Heart (tissue), 3 donors: Measurements from ENCODE around the gene CTBP2.

- RAMPAGE, long total RNA, 2 experiments: no peak in any of the 2 experiments
Measured at GRCh38 chr10:124524868-124525609, 63.4 kb downstream of the LHPP start.

DNA sequence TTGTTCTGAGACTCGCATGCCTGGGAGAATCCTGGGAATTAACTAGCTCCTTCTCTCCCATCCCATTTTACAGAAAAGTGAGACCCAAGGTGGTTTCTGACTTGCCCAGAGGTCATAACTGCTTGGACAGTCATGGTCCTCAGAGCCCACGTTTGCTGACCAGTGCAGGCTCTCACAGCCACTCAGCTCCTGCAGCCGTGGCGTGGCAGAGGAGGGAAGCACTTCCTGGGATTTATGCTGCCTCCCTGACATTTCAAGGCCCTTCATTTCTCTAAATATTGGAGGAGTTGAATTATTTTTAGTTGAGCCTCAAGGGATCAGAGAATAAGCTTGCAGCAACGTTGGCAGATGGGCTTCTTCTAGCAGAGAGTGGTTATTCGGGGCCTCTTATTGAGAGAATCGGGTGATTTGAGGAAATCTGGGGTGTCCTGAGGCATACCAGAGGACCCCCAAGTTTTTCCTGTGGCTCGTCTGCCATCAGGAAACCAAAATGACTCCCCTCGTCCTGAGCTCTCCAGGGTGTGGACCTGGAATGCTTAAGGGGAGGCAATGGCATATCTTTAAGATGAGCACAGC is 77.1 kb downstream of the LHPP start:
- RAMPAGE, long total RNA, 2 experiments: no peak in any of the 2 experiments

GRCh38 chr10:124617239-124618042 is 126.7 kb downstream of the FAM53B start:
- RAMPAGE, long total RNA, 2 experiments: no peak in any of the 2 experiments

DNA sequence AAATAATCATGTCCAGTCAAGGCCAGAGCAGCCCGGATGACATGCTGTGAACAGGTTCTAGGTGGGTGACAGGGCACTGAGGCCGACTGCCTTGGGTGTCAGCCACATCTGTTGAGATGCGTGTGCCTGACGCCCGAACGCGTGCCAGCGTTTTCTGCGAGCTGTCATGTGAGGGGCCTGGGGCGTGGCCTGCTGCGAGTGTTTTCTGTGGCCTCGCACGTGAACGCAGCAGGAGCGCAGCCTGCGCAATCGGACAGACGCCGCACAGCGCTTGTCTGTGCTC is 118.3 kb downstream of the FAM53B start:
- RAMPAGE, long total RNA, 2 experiments: no peak in any of the 2 experiments

GRCh38 chr10:124648629-124649421 is 95.4 kb downstream of the FAM53B start:
- RAMPAGE, long total RNA, 2 experiments: no peak in any of the 2 experiments

DNA sequence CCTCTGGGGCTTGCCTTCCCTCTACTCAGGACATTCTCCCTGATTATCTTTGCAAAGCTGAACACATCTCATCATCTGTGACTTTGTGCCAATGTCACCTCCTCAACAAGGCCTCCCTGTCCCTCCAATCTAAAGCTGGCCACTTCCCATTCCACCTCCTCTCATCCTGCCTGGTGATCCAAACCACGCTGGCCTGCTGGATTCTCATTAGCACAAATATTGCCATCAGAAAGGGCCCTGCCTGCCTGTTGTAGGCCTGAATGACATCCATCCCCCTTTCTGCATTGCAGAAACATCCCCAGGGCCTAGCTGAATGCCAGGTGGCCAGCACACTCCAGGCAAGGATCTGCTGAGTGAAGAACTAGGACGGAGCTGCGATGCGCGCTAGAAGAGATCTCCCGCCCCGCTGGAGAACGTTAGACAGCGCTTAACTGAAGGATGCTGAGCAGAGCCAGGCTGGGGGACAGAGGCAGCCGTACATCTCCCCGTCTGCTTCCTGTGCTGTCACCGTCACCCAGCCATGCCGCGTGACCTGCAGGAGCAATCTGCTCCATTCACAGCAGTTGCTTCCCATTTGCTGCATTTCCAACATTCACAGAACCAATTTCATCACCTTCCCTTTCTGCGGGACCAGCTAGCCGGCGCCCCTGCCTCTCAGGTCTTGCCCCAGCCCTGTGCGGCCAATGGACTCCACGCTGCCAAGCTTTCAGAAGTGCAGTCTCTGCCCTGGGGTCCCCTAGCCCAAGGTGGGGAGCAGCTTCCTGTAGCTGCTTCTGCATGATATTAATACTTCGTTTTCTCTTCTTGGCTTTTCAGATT is 73.3 kb downstream of the FAM53B start:
- RAMPAGE, long total RNA, 2 experiments: no peak in any of the 2 experiments

DNA sequence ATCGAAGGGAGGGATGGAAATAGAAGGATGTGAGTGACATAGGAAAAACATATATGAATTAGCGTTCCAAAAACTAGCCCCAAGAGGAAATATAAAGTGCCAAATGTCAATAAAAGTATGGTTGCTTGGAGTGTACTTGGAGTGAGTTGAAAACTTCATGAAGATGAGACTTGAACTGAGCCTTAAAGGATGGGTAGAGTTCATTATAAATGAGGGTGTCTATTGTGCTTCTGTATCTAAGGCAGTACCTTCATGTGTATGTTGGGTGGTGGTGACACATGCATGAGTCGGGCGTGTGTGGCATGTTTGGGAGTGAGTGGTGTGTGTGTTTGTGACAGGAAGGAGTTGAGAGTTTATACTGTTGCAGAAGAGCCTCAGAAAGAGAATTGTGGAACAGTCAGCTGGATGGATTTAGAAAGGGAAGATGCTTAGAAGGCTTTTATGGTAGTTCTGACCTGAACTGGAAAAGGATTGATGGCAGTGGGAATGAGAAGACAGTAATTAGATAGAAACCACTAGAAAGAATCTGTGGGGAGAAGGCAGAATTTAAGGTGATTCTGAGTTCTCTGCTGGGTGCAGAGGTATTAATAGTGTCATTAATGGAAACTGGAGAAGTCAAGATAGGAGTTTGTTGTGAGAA is 5.9 kb upstream of the ZRANB1 start:
- RAMPAGE, long total RNA, 2 experiments: no peak in any of the 2 experiments

GRCh38 chr10:124959585-124960282 is 17.8 kb downstream of the ZRANB1 start:
- RAMPAGE, long total RNA, 2 experiments: no peak in any of the 2 experiments

- RAMPAGE, long total RNA, 2 experiments: no peak in any of the 2 experiments
Measured at GRCh38 chr10:124991860-124992059, 36.1 kb downstream of the CTBP2 start.

- RAMPAGE, long total RNA, 2 experiments: no peak in any of the 2 experiments
Measured at GRCh38 chr10:125027791-125028460, at the start of gene CTBP2. TSS of gene CTBP2 (minus strand) at chr10:125028071.

DNA sequence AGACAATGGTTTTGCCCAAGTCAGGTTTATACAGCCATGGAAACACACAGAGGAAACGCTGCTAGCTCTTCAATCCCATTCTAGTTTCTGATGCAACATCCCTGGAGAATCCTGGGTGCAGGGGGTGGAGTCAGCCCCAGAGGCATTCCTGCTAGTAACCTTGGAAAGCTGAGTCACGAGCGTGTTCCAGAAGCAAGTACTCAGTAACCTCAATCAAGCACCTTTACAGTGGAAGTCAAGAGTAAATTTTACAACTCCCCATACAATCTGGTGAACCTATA is 9.3 kb upstream of the CTBP2 start:
- RAMPAGE, long total RNA, 2 experiments: no peak in any of the 2 experiments

- RAMPAGE, long total RNA, 2 experiments: no peak in any of the 2 experiments
Measured at GRCh38 chr10:125038501-125039046, 10.7 kb upstream of the CTBP2 start.

GRCh38 chr10:125054824-125055361 is 27.0 kb upstream of the CTBP2 start:
- RAMPAGE, long total RNA, 2 experiments: no peak in any of the 2 experiments

DNA sequence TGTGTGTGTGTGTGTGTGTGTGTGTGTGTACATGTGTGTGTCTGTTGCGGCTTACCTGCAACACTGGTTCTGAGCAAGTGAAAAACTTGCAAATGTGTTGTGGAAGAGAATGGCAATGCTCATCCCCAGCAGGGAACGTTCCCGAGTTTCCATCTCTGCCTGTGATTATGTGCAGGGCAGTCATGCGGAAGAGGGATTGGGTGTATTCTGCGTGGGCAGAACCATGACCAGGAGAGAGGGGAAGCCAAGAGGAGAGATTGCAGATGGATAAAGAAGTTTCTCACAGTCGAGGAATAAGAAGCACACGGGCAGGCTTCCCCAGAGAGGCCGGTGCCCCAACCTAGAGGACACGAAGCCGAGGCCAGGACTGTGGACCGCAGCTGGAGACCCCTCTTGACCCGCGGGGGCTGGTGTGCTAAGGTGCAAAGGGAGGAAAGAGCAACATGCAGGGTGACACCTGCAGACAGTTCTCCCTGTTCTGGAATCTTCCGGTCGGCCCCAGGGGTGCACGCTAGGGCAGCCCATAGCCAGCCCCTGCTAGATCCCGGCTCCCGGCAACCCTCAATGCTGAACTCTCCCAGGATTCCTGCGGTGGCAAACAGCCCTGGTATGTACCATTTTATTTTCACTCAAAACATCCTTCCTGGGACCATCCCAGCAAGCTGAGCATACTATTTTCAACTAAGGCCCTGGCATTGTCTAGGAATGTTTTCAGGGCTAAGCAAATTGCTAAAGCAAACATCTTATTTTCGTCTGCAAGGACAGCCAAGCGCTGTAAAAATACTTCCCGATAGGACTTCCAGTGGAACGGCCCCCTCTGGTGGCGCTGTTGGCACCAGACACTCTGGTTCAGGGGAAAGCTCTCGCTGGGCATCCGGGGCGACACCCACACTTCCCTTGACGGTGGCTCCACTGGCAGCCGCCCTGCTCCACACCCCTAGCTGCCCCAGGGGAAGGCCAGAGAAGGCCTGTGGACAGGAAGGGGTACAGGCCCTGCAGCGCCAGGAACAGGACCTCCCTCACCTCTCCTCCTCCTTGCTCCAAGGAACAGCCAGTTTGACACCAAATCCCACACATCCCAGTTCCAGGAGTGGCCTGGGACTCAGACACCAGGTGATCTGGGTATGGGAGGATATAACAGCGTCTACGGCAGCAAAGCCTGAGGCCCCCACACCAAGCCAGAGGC is 33.0 kb upstream of the CTBP2 start:
- RAMPAGE, long total RNA, 2 experiments: no peak in any of the 2 experiments

DNA sequence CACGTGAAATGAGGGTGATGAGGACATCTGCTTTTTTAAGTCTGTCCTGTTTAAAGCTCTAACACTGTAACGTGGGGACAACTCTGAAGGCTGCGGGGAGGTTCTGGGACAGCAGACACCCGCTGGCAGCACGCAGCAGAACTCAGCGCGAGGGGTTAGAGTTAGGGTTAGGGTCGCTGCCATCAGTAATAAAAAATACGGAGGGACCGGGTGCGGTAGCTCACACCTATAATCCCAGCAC is 34.4 kb upstream of the CTBP2 start:
- RAMPAGE, long total RNA, 2 experiments: no peak in any of the 2 experiments

DNA sequence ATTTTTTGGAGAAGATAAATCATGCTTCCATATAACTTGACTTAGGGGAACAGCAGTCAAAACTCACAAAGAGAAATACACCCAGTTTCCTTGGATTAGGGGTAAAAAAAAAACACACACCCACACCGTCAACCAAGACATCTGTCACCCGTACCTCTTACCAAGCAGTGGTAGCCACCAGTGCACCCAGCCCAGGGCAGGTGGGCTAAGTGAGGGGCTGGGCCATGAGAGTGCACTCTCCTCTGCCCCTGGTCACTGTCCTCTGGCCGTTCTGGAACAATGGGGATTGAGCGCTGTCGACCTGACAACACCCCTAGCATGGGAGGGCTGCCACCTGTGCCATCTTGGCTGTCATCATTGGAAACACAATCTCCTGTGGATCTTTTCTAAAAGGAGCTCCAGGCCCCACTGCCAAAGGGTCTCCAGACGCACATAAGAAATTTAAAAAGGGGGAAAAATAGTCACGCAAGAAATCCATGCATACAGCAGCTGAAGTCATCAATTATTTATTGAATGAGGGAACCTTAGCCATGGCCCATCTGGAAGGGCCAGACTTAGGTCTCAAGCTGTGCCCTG is 52.4 kb upstream of the CTBP2 start:
- RAMPAGE, long total RNA, 2 experiments: no peak in any of the 2 experiments

DNA sequence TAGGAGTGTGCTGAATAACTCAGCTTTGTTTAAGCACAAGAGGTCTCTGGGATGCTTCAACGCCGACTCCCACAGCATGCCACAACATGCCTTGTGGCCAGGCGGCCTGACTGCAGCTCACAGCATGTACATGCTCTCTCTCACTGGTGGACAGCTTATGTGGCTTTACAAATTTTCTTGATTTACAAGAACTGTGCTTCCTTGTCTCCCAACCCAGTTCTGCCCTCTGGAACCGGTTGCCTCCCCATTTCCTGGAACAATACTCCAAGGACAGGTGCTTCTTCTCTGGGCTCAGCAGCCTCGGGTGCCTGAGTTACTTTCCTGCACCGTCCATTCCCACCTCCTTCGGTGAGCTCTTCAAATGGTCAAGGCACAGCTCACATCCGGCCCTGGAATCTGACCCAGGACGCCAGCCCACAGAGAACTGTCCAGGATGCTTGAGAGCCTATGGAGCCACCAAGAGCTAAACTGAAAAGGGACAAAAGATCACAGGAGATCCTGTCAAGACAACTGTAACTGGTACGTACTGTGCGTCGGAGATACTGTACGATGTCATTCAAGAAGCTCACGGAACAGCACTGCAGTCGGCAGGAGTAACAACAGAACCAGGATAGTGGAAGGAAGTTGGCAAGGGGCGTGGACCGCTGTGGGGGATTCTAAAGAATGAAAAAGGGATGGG is 59.9 kb upstream of the CTBP2 start:
- RAMPAGE, long total RNA, 2 experiments: no peak in any of the 2 experiments

- RAMPAGE, long total RNA, 2 experiments: no peak in any of the 2 experiments
Measured at GRCh38 chr10:125156054-125156657, 128.3 kb upstream of the CTBP2 start.

DNA sequence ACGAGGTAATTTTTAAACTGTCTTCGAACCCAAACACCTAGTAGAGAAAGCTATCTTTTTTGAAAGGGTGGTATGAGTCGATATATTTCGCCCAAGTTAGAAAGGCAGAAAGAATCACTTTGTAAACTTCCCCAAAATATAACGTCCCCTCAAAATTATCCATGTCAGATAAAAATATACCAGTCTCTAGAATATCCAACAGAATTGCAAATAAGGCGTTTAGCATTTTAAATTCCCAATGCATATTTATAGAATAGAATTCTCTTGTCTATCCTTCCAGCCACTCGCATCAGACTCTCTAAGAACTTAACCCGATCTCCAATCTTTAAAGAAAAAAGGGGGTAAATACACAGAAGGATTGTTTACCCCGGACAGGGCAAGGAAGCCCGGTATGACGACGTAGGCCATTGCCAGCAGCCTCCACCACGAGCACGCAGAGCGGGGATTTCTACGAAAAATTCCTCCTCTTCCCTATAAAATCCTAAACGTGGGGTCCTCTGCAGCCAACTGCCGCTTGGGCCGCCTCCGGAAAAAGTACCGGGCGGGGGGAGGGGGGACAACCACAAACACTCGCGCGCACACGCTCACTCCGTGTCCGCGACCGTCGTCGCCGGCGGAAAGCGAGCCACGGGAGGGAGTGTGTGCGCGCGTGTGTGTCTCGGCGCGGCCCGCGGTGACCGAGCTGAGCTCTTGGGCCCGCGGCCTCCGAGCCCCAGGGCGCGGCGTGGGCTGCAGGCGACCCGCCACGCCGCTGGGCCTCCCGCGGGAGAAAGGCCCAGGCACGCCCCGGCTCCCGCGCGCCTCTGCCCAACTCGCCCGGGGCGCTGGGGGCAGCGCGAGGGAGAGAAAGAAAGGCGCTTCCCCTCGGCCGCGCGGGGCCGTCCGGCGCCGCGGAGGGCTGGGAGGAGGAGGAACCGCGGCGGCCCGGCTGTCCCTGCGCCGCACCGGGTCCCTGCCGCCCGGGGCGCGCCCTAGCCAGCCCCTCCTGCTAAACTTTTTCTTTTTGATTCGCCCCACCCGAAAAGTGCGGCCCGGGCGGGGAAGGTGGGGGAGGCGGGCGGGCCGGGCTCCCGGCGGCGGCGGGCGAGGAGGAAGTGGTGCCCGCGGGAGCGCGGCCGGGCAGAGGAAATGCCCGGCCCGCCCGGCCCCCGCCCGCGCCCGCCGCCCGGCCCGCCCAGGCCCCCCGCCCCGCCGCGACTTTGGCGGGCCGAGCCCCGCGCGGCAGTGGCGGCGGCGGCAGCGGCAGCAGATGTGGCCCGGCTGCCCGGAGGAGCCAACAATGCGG is 130.8 kb upstream of the CTBP2 start:
- RAMPAGE, long total RNA, 2 experiments: no peak in any of the 2 experiments

- RAMPAGE, long total RNA, 2 experiments: no peak in any of the 2 experiments
Measured at GRCh38 chr10:125159554-125160076, 131.7 kb upstream of the CTBP2 start.